Left ventricle myocardium (tissue), 1 donor: ENCODE measurements around a stretch of chr1.

DNA sequence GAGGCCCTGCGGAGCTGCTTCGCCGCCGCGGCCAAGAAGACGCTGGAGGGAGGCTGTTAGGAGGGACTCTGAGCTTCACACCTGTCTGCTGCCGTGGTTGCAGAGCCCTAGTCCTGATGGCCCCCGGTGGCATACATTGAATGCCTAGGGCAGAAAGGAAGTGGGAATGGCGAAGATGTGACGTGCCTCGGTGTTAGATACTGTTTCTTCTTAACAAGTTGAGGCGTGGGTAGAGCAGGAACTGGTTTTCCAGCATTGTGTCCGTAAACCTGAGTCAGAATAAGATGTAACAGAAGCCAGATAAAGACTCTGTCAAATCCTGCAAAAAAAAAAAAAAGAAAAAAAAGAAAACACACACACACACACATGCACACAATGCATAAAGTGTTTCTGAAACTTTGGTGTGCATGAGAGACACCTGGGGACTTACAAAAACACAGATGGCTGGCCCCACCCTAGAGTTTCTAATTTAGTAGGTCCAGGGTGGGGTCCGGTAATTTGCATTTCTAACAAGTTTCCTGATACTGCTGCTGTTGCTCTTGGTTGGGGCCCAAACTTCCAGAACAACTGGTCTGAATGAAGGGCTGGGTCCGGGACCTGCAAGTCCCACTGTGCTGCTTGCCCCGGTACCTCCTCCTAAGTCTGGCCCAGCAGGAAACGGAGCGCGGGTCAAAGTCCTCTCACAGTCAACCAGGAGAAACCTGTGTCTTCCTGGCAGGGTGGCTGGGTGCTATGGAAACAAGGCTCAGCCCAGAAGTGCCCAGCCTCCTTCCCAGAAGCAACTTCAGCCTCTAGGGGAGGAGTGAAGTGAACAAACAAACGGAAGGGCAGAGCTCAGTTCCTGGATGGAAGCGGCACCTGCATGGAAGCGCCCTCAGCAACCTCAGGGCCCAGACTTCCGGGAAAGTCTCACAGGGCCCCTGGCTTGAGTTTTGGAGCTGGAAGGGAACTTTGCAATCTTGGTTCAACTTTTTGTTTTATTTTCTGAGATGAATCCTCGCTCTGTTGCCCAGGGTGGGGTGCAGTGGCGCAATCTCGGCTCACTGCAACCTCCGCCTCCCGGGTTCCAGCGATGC, 58.9 kb downstream of the ACBD3 start:
- PRO-cap, result bidirectional peak, plus-strand start at position 837 of the sequence, minus-strand start at position 644 of the sequence

DNA sequence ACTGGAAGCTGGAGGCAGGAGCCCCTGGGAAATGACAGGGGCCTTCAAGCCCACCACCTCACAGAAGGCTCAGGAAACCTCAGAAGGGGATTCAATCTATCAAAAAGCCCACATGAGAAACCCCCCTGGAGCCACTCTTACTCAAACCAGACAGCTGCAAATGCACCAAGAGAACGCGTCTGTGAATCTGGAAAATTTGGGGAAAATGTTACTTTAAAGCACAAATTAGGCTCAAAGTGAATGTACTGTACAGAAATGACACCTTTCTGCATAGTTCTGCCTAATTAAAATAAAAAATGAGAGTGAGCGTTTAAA, 912 bp downstream of the PARP1 start:
- PRO-cap, result no peak

GRCh38 chr1:226425635-226426074, 17.8 kb upstream of the PARP1 start:
- PRO-cap, result no peak

GRCh38 chr1:226526676-226527201, 21.8 kb upstream of the STUM start:
- PRO-cap, result bidirectional peak, plus-strand start at chr1:226526999, minus-strand start at chr1:226526909

GRCh38 chr1:226703164-226703704, 35.8 kb downstream of the ITPKB start:
- PRO-cap, result bidirectional peak, plus-strand start at chr1:226703611, minus-strand start at chr1:226703564

- PRO-cap, result no peak
Measured at GRCh38 chr1:226709430-226709949, 29.6 kb downstream of the ITPKB start.

DNA sequence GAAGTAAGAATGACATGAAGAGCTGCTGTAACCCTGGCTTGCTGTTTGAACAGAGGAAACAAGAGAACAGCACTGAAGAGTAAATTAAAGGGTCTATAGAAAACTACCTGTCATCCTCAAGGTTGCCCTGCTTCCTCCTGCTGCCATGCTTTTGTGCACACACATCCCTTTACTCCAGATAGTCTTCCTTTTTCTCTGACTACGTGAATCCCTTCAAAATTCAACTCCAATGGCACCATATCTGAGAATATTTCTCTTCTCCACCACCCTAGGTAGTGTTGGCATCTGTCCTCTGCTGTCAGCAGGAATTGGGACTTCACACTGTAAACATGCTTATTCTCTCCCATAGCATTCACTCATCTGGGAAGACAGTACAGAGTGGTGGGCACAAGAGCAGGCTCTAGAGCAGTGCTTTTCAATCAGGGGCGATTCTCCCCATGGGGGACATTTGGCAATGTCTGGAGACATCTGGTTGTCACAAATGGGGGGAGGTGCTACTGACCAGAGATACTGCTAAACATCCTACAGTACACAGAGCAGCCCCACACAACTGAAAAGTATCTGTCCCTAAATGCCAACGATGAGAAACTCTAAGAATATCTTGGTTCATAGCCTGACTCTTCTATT, 24.5 kb downstream of the ITPKB start:
- PRO-cap, result no peak

- PRO-cap, result no peak
Measured at GRCh38 chr1:226717130-226717760, 21.8 kb downstream of the ITPKB start.

- PRO-cap, result no peak
Measured at GRCh38 chr1:226723647-226724872, 15.0 kb downstream of the ITPKB start.

- PRO-cap, result no peak
Measured at GRCh38 chr1:226779486-226779924, 40.4 kb upstream of the ITPKB start.

- PRO-cap, result no peak
Measured at GRCh38 chr1:226806862-226807467, 63.5 kb upstream of the PSEN2 start.

- PRO-cap, result no peak
Measured at GRCh38 chr1:226814649-226814998, 55.8 kb upstream of the PSEN2 start.

DNA sequence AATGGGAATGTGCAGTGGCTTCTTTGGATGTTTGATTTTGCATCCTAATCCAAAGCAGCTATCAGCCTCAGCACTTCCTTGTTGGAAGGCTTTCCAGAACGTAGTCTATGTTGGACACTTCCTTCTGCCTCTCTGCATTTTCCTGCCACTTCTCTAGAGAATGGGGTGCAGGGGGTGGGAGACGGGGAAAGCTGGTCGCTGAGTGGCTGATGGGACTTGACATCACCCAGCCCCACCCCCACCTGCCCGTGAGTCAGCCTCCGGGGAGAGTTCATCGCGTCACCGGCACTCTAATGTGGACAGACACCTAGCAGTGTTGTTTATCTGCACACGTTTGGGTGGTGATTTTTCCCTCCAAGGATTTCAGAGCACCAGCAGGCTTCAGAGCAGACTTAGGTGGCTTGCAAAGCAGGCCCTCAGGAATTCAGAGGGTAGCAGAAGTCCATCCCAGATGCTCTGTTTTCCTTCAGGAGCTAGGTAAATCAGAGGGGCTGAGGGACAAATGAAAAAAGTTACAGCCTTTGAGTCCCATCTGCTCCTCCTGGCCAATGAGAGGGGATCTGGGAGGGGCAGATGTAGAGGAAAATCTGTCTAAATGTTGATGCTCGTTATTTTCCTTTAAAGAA, 5.6 kb downstream of the PSEN2 start:
- PRO-cap, result no peak

- PRO-cap, result bidirectional peak, plus-strand start at chr1:226940298, minus-strand start at chr1:226939993
Measured at GRCh38 chr1:226938976-226940107, 752 bp upstream of the COQ8A start.

- PRO-cap, result no peak
Measured at GRCh38 chr1:226941799-226942340, 1.8 kb downstream of the COQ8A start.

DNA sequence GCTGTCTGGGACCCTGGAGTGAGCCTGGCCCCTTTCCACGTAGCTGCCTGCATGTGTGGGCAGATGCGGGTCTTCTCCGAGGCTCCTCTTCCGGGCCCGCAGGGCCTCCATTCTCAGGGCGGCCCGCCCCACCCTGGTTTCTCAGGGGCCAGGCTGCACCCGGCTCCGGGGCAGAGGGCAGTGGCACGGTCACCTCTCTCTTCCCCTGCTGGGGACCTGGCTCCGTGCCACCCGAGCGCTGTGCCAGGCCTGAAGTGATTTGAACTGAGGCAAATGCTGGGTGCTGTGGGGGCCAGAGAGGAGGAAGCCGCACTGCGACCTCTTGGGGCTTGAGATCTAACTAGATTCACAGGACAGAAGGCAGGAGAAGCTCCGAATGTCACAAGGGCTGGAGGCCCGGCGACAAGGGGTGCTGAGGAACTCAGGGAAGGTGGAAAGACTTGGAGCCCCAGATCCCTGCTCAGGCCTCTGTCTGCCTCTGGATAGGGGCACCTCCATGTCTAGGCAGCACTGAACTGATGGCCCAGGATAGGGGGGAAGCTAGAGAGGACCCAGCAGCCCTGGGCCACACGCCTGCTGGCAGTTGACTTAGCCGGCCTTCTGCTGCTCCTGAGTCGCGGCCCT, 40.7 kb downstream of the COQ8A start:
- PRO-cap, result no peak

GRCh38 chr1:227058081-227058822, 118.2 kb downstream of the COQ8A start:
- PRO-cap, result no peak

- PRO-cap, result no peak
Measured at GRCh38 chr1:227100482-227101279, 160.6 kb downstream of the COQ8A start.

DNA sequence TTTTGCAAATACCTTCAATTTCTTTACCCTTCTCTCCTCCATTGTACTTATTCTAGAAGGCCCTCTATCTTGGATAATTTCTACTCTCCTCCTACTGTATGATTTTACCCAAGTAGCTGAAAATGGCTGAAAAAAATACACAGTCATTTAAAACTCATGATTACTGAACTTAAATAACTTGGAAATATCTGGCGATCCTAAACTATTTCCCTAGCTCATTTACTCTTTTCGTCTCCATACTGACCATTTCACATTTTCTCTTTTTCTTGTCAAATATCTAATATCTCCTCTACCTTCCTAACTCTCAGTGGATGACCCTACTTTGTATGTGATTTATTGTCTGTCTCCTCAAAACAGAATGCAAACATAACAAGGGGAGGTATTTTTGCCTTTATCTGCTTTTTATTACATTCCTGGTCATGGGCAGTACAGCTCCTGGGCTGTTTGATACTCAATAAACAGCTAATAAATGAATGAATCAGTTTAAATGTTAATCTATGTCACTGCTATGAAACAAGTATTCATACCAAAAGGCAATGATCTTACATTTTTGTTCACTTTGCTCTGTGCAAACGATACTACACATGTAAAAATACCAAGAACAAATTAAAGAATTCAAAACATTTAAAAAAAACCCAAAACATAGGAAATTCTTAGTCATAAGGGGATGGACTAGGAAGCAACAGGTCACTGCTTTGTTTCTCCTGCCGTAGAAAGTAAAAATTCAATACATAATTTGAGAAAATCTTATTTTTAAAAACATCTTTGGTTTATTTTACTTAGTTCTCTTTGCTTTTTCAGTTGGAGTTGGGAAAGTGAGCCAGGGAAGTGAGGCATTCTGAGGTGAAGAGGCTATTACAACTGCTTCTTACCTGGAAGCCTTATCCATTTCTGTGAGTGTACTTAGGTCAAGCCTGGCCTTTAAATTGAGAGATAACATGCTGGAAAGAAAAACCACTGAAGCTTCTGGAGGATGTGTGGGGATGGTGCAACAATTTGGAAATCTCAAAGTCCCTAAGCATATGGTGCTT, 183.8 kb downstream of the CDC42BPA start:
- PRO-cap, result no peak

DNA sequence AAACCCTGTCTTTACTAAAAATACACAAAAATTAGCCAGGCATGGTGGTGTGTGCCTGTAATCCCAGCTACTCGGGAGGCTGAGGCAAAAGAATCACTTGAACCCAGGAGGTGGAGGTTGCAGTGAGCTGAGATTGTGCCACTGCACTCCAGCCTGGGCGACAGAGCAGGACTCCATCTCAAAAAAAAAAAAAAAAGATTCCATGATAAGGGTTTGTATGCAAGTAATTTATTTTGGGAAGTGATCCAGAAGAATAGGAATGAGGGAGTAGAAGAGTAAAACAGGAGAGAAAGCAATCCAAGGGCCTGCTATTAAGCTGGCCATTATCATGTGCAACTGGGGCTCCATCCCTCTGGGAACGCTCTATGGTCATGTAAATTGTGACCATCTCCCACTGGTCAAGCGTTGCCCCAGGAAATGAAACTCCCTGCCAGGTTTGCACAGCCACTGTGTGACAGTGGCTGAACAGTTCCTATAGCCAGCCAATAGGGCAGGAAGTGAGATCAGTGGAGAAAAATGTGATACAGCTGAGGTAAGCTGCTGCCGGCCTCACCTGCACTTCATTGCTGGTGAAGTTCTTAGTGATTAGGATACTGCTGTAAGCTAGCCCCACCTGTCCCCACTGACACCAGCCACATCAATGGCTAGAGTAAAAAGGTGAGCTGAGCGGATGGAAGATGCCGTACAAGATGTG, 38.1 kb upstream of the CDC42BPA start:
- PRO-cap, result no peak